Gastroesophageal sphincter (tissue), 4 donors: ENCODE measurements around the gene L3MBTL1.

DNA sequence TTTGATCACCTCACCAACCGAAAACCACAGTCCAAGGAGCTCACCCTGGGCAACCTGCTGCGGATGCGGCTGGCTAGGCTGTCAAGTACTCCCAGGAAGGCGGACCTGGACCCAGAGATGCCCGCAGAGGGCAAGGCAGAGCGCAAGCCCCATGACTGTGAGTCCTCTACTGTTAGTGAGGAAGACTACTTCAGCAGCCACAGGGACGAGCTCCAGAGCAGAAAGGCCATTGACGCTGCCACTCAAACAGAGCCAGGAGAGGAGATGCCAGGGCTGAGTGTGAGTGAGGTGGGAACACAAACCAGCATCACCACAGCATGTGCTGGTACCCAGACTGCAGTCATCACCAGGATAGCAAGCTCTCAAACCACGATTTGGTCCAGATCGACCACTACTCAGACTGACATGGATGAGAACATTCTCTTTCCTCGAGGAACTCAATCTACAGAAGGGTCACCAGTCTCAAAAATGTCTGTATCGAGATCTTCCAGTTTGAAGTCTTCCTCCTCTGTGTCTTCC is 10.4 kb upstream of the DHX35 start:
- PRO-cap: no peak
- RAMPAGE, long total RNA, 4 experiments: no peak in any of the 4 experiments

- PRO-cap: bidirectional peak, plus-strand start at chr20:39037234, minus-strand start at chr20:39036992
- RAMPAGE, long total RNA, 4 experiments: no peak in any of the 4 experiments
Measured at GRCh38 chr20:39037147-39037538, 75.0 kb downstream of the DHX35 start.

DNA sequence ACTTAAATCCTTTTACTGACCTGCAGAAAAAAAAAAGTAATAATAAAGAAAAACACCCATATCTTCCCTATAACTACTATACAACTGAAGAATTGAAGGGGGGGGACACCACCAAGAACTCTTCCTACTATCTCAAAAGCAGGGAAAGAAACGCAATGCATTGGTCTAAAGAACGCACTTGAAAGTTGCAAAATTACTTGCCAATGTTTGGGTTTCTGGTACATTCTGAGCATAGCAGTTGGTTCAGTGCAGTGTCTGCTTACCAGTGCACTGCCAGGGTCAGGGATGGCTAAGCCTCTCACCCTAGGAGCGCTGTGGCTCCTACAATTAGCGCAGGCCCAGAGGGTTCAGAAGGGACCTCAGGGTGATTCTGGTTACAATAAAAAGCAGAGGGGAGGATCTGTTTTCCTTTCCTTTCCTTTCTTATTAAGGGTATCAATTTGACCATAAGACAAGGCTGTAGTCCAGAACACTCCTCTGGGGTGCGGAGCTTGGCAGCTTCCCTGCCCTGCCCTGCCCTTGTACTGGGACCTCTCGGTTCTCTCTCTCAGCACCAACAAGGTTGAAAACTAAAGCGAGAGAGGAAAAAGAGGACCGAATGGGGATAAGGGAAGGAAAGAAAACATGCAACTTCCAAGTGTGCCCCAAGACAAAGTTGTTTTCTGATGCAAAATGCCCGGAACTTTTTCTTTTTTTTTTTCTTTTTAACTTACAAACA is 2.6 kb downstream of the MAFB start:
- PRO-cap: no peak
- RAMPAGE, long total RNA, 4 experiments: start-site peak on the minus strand in 1 of 4 experiments, centred at positions 311 to 437 of the sequence, 15 to 33 reads per replicate

- PRO-cap: no peak
- RAMPAGE, long total RNA, 4 experiments: no peak in any of the 4 experiments
Measured at GRCh38 chr20:40911551-40912234, 116.9 kb upstream of the TOP1 start.

- PRO-cap: no peak
- RAMPAGE, long total RNA, 4 experiments: no peak in any of the 4 experiments
Measured at GRCh38 chr20:41048533-41049312, 20.1 kb downstream of the TOP1 start.

- PRO-cap: no peak
- RAMPAGE, long total RNA, 4 experiments: start-site peak on the plus strand in 1 of 4 experiments, at chr20:41061386-41061441 at its widest, 19 reads per replicate
Measured at GRCh38 chr20:41061180-41061641, 32.6 kb downstream of the TOP1 start.

DNA sequence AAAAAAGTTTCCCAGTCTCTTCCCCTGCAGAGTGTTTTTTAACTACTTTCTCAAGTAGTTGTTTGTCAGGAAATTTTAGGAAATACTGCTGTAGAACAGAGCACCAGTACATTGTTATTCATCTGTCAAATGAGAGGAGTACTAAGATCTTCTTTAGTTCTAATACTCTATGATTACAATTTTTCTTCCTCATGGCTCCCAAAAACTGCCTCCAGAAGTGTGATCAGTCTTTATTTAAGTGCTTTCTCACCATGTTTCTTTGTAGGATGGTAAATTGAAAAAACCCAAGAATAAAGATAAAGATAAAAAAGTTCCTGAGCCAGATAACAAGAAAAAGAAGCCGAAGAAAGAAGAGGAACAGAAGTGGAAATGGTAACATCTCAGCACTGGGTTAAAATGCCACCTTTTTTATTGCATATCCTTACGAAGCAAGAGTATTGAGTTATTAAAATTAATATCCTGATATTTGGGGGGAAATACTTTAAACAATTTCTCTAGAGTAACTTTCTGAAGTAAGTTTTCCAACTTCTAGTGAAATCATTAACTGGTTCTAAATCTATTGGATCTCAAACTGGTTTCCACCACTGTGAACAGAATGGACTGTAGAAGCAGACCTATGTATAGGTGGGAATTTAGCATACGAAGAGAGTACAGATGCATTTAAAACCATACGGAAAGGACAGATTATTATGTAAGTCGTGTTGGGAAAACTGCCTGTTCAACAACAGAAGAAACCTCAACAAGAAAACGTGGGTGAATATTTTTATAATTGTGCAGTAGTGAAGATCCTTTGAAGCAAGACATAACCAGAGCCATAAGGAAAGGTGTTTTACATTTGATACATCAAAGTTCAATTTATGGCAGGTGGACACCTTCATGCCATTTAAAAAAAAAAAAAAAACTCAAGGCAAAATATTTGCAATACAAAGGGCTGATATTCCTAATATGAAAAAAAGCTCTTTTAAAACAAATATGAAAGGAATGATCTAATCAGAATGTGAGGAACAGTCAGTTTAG is 52.8 kb upstream of the PLCG1 start:
- PRO-cap: no peak
- RAMPAGE, long total RNA, 4 experiments: no peak in any of the 4 experiments

DNA sequence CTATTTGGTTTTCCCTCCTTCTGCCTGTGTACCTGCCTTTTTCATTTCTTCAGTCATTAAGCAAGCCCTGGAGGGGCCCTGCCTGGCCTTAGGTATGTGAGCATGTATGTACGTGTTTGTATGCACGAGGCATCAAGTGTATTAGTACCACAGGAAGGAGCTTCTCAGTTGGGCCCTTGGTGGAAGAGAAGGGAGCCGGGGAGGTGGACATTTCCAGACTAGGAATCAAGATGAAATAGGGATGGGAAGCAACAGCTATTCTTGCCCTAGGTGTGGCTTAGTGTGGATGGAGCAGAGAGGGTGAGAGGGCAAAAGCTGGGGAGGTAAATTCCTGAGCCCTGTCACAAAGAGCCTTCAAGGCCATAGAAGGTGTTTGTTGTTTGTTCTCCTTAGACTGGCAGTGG is 20.2 kb downstream of the PLCG1 start:
- PRO-cap: no peak
- RAMPAGE, long total RNA, 4 experiments: no peak in any of the 4 experiments

- PRO-cap: no peak
- RAMPAGE, long total RNA, 4 experiments: start-site peak on the minus strand in 1 of 4 experiments, at chr20:41203229-41203639 at its widest, 135 reads per replicate
Measured at GRCh38 chr20:41202662-41203733, 65.7 kb downstream of the PLCG1 start.

DNA sequence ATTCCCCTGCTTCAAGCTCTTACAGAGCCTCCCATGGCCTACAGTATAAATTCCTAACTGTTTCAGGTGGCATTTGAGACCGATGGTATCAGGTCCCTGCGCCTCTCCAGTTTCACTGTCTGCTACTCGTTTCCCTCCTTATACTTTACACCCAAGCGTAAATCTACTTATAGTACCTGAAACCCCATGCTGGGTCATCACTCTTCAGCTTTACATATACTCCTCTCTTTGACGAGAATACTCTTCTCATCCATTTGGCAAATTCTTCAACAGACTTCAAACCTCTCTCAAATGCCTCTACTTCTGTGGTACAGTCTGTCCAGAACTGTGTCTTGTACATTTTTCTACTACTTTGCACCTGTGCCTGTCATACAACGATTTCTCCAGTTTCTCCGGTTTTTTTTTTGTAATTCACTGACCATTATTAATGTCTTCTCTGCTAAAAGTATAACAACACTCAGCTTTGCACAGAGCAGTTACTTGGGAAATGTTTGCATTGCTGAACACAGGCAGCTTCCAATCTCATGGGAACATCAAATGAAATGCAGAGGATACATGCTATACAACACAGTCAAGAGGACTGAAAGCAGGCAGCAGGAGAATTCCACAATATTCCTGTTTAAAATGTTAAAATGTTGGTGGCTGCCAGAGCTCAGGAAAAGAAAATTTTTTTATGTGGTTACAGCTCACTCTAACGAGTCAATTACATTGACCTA is 69.4 kb downstream of the ZHX3 start:
- PRO-cap: no peak
- RAMPAGE, long total RNA, 4 experiments: start-site peak on the minus strand in 1 of 4 experiments, centred at position 264 of the sequence, 24 reads per replicate

DNA sequence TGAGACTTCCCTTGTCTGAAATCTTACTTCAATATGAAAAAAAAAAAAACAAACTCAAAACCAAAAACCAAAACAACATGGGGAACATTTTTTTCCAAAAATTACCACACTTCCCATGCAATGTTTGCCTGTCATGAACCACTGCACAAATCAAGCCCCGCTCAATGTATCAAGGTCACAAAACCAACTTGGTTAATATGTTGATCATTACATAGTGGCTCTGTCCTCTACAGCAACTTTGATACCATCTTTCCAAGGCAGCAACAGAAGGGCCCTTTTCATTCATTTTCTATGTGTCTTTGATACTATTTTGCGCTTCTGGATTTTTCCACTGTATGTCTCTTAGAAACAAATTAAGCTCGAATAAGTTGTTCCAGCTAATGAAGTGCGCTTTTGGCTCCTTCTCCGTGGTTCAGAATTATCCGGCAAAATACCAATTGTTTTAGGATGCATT is 1.5 kb downstream of the ZHX3 start:
- PRO-cap: no peak
- RAMPAGE, long total RNA, 4 experiments: no peak in any of the 4 experiments

- PRO-cap: no peak
- RAMPAGE, long total RNA, 4 experiments: no peak in any of the 4 experiments
Measured at GRCh38 chr20:41414972-41415647, 48.5 kb upstream of the EMILIN3 start.

DNA sequence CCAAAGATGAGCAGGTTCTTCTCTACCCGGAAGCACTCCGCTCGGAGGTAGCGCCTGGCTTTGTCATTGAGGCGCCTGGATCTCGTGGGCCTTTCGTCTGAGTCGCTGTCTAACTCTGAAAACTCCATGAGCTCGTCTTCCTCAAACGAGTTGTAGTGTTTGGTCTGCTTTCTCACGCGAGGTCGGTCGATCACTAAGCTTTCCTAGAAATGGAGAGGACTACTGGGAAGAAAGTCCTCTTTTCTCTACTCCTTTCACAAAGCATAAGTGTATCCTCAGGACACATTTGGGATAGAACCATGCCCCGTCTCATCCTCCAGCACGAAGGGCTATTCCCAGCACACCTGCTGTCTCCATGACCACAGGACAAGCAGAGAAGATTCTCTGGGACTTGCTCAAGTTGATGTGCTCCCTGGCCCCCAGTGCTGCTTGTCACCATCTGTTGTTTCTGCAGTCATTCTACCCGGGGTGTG is 86.2 kb upstream of the EMILIN3 start:
- PRO-cap: no peak
- RAMPAGE, long total RNA, 4 experiments: no peak in any of the 4 experiments

GRCh38 chr20:41693099-41694149 is 75.2 kb upstream of the CHD6 start:
- PRO-cap: bidirectional peak, plus-strand start at chr20:41693576, minus-strand start at chr20:41693238
- RAMPAGE, long total RNA, 4 experiments: no peak in any of the 4 experiments

DNA sequence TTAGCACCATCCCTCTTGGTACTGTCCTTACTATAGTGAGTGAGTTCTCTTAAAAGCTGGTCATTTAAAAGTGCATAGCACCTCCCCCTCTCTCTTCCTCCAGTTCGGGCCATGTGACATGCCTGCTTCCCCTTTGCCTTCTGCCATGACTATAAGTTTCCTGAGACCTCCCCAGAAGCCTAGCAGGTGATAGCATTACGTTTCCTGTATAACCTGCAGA is 476.1 kb downstream of the PTPRT start:
- PRO-cap: no peak
- RAMPAGE, long total RNA, 4 experiments: no peak in any of the 4 experiments

DNA sequence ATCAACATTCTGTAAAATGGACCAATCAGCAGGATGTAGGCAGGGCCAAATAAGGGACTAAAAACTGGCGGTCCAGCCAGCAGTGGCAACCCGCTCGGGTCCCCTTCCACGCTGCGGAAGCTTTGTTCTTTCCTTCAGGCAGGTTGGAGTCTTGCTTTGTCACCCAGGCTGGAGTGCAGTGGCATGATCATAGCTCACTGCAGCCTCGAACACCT is 1.4 kb upstream of the SRSF6 start:
- PRO-cap: no peak
- RAMPAGE, long total RNA, 4 experiments: no peak in any of the 4 experiments

DNA sequence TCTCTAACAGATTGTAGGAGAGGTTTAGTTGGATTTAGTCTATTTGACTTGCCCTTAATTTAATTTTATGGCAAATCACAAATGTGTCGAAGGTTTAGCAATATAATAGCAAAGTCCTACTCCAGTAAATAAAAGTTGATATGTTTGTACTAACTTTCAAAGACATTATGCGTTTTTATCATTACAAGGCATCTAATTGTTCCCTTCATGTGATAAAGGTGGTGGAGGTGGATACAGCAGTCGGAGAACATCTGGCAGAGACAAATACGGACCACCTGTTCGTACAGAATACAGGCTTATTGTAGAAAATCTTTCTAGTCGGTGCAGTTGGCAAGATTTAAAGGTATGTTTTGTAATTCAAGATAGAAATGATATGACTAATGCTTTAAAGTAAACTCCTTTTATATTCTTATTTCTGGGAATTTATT is 1.9 kb downstream of the SRSF6 start:
- PRO-cap: no peak
- RAMPAGE, long total RNA, 4 experiments: start-site peak on the plus strand in 1 of 4 experiments, centred at position 187 of the sequence, 30 reads per replicate

GRCh38 chr20:43507543-43508089 is at the start of gene L3MBTL1:
Gene L3MBTL1 (plus strand): TSS chr20:43507697.
- PRO-cap: no peak
- RAMPAGE, long total RNA, 4 experiments: no peak in any of the 4 experiments

DNA sequence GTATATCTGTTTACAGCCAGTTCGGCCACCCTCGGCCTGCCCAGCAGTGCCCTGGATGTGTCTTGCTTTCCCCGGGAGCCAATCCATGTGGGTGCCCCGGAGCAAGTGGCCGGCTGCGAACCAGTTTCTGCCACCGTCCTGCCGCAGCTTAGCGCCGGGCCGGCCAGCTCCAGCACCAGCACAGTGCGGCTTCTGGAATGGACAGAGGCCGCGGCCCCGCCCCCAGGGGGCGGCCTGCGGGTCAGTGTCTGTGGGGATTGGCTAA is 6.3 kb downstream of the L3MBTL1 start:
- PRO-cap: unidirectional peak, minus-strand start at position 150 of the sequence
- RAMPAGE, long total RNA, 4 experiments: no peak in any of the 4 experiments

GRCh38 chr20:43556361-43557157 is 2.3 kb upstream of the SGK2 start:
- PRO-cap: no peak
- RAMPAGE, long total RNA, 4 experiments: no peak in any of the 4 experiments